Pericardium fibroblast (primary cell): ENCODE measurements around the genes ZNF670, ZNF124, OR2W3, OR2AJ1, OR2M5 and OR2T5.

GRCh38 chr1:246682276-246682795 lies 41.9 kb upstream of the SCCPDH start:
- RAMPAGE, long total RNA, result no peak

GRCh38 chr1:246739485-246739779 lies 15.2 kb downstream of the SCCPDH start:
- RAMPAGE, long total RNA, result no peak

DNA sequence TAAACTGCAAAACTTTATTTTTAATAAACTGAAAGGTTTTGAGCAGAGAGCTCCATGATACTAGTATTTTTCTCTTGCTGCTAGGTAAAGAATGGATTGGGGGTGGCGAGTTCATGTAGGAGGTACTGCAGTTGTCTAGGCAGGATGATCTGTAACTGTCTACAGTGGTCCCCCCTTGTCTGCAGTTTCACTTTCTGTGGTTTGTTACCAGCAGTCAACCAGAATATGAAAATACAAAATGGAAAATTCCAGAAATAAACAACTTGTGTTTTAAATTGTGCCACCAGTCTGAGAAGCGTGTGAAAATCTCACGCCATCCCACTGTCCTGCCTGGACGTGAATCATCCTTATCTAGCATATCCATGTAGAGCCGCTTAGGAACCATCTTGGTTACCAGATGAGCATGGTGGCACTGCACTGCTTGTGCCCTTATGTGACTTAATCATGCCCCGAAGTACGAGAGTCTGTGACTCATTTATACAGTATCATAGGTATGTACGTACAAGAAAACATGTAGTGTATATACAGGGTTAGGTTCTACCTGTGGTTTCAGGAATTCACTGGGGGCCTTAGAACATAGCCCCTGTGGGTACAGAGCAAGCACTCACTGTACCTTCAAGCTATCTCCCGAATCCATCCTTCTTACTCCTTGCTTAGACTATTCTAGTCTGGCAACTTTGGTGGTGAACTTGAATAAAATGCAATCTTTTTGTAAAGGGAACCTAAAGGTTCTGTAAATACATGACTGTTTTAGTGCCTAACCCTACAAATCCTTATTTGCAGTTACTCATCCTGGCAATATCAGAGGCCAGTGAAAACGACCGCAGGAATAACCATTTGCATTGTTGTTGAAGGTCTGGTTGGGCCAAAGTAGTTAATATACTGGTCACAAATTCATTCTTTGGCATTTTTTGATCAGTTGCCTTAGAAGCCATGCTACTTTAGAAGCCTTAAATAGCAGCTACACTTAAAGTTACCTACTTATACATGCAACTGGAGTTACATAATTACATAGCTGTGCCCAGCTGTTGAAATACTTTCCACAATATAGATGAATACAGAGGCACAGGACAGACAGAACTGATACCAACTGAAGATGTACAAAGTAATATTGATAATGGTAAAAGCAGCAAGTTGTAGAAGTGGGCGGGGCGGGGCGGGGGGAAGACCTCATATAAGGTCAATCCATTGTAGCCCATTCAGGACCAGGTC lies 93.9 kb downstream of the AHCTF1 start:
- RAMPAGE, long total RNA, result no peak

GRCh38 chr1:246850593-246851729 lies 80.8 kb downstream of the AHCTF1 start:
- RAMPAGE, long total RNA, result no peak

DNA sequence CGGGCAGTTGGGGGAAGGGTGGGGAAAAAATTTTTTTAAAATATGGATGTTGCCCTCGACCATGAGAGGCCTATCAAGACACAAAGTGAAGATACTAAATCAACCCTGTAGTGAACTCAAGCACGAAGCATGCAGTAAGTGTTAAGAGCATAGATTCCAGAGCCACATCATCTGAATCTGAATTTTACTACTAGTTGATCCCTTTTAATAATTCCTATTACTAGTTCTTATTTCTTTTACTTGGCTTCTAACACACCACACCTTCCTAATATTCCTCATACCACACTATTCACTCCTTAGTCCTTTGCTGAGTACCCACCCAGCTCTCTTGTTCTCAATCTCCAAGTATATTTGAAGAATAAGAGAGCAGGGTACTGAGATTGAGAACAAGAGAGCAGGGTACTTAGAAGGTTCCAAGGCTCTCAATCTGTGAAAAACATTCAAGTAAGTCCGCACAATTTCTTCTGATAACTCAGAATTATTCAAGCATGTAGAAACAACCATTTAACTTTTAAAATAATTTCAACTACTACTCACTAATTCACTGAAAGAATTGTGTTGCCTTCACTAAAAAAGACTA lies 27.1 kb downstream of the AHCTF1 start:
- RAMPAGE, long total RNA, result no peak

DNA sequence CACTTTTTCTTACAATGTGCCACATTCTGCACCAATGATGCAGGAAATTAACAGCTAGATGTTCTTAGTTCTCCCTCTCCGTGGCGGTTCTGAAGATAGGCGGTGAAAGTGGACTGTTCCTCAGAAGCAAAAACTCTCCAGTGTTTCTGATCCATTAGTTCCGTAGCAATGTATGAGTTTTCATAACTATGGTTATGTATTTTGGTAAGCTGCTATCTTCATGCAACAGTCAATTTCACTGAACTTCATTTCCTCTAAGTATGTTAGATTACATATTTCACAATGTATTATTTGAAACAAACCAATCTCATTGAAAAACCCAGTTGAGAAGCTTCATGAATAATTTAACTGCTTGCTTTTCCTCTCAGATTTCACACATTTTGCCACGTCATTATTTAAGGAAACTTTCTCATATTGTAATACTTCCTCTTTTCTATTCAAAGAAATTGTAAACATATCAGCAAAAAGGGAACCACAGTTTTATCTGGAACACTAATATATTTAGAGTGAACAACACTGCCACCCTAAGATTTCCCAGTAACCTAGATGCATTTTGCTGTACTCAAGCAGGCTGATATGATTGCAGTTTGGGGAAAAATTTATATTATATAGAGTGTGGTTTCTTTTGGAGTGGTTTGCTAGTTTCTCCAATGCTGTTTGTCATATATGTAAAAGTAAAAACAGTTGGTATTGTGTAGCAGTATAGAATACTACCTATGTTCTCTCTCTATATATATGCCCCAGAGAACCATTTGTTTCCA lies 28.2 kb upstream of the AHCTF1 start:
- RAMPAGE, long total RNA, result no peak

GRCh38 chr1:247078007-247079085 lies at the start of gene ZNF670:
ZNF670 (minus strand) TSS chr1:247078811.
- RAMPAGE, long total RNA, result start-site peak on the minus strand at chr1:247078753-247078811, 20 and 25 reads in 2 replicates

- RAMPAGE, long total RNA, result start-site peak on the minus strand at chr1:247172016-247172020, 45 and 55 reads in 2 replicates
Measured at GRCh38 chr1:247171822-247172120, at the start of gene ZNF124. ZNF124 (minus strand) TSS chr1:247172020.

- RAMPAGE, long total RNA, result no peak
Measured at GRCh38 chr1:247298500-247299260, 33.0 kb downstream of the ZNF496 start.

GRCh38 chr1:247358787-247359558 lies 27.3 kb upstream of the ZNF496 start:
- RAMPAGE, long total RNA, result no peak

DNA sequence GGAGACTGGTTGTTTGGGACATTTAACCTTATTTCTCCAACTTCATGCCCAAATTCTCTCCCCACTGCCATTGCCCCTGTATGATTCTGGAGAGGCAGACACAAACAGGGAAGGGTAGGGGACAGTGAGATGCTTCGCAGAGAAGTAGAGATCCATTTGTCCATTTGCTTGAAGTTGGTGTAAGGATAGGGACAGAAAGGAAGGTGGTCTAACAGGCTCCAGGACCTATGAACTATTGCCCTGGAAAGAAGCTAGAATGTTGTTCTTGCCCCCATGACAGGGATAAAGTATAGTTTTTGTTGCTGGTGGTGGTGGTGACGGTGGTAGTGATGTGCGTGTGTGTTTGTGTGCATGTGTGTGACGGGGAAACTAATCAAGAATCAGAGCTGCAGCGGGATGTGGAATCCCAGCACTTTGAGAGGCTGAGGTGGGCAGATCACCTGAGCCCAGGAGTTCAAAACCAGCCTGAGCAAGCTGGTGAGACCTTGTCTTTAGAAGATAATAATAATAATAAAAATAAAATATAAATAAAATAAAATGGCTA lies 16.6 kb downstream of the NLRP3 start:
- RAMPAGE, long total RNA, result no peak

- RAMPAGE, long total RNA, result no peak
Measured at GRCh38 chr1:247639158-247639933, 22.4 kb downstream of the OR14L1P start.

- RAMPAGE, long total RNA, result no peak
Measured at GRCh38 chr1:247895473-247895824, at the start of gene OR2W3. OR2W3 (plus strand) TSS chr1:247895587.

GRCh38 chr1:247924741-247925345 lies at the start of gene OR2AJ1:
OR2AJ1 (plus strand) TSS chr1:247924889.
- RAMPAGE, long total RNA, result no peak

- RAMPAGE, long total RNA, result no peak
Measured at GRCh38 chr1:248144881-248145384, at the start of gene OR2M5. OR2M5 (plus strand) TSS chr1:248145148.

DNA sequence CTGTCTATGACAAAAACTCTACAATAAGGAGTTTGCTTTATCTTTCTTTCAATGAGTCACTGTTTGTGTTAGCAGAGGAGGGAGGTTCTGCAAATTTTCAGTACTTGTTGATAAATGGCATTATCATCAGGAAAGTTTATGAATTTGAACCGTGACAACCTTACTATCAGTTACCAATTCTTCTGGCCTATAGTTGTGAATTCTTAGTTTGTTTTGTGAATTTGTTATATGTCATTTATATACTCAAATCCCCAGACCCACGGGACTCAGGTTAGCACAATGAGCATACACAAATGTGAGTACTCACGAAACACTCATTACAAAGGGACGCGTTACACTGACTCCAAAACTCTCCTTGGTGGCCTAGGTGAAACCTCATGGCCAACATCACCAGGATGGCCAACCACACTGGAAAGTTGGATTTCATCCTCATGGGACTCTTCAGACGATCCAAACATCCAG lies at the start of gene OR2T5:
Gene OR2T5 (plus strand): TSS at position 378 of the 462 bp plus-strand sequence.
- RAMPAGE, long total RNA, result no peak

- RAMPAGE, long total RNA, result no peak
Measured at GRCh38 chr1:248757656-248758230, 2.2 kb upstream of the LYPD8 start.

DNA sequence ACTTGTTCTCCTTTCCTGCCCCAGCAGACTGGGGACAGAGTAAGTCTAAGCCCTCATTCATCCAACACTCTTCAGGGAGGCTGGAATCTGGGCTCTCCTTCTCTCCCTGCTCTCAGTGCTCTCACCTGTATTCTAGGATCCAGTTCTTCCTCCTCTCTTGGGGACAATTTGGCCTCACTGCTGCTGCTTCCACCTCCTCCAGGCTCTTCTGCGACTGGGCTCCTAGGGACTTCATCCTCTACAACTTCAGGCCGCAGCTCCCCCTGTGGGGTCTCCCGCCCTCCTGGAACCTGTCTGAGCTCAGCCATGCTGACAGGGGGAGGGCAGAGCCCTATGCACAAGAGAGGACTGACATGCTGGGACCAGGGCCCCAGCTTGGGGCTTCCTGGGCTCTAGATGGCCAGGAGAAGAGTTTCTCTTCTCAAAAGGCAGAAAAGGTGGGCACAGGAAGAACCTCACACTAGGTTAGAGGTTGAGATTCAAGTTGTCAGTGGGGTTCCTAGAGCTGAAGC lies 1.0 kb downstream of the SH3BP5L start:
- RAMPAGE, long total RNA, result no peak

DNA sequence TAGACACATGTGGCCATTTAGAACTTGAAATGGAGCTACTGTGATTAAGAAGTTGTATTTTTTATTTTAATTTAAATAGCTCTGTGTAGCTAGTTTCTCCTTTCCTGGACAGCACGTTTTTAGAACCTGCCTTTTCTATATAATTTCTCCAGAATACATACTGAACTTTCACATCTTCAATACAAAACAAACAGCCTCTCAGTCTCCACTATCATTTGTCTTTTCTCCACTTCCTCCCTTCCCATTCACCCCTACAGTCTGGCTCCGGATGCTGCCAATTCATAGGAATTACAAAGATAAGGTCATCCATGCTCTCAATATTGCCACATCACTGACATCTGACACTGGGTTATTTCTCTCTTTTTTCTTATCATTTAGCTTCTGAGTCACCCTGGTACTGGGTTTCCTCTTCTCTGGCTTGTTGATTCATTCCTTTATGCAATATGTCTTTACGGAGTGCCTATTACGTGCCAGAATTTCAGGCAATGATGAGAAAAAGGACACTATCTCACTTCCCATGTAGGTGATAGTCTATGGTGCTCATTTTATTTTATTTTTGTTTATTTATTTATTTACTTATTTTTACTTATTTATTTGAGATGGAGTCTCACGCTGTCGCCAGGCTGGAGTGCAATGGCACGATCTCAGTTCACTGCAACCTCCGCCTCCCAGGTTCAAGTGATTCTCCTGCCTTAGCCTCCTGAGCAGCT lies 3.1 kb upstream of the SH3BP5L start:
- RAMPAGE, long total RNA, result no peak

- RAMPAGE, long total RNA, result no peak
Measured at GRCh38 chr1:248837804-248838129, 257 bp upstream of the ZNF672 start.